PC-3 (cell line): ENCODE measurements around the genes RNF32, DNAJB6 and NCAPG2.

- RAMPAGE, long total RNA, result no peak
These were observed at the start of gene RNF32 for GRCh38 chr7:156640638-156641538. Gene RNF32 (plus strand): TSS chr7:156640774.

GRCh38 chr7:156681661-156682502, 41.3 kb downstream of the RNF32 start:
- RAMPAGE, long total RNA, result no peak

DNA sequence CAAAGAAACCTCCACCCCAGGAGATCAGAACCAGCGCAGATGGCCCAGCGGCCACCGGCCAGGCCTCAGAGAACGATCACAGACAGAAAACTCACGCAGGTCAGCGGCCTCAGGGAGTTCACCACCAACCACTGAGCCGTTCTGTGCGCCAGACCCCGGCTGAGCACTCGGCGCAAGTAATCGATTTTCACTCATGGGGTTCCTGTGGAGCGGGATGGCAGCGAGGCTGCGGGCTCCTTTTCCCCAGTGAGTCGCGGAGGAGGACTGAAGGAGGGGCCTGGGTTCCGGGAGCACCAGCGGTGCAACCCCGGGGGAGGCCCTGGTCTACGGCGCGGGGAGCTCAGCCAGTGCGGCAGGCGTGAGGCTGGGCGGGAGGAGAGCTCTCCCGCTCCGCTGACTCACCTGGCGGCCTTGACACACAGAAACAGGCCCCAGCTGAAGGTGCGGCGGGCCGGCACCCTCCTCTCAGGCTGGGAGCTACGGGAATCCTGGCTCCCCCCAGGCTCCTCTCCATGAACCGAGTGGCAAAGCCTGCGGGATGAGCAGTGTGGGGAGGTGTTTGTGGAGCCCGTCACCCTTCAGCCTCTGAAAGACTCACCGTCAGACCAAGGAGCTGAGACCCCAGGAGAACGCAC, 6.9 kb upstream of the NOM1 start:
- RAMPAGE, long total RNA, result no peak

GRCh38 chr7:156947352-156947660, 2.2 kb upstream of the NOM1 start:
- RAMPAGE, long total RNA, result no peak

DNA sequence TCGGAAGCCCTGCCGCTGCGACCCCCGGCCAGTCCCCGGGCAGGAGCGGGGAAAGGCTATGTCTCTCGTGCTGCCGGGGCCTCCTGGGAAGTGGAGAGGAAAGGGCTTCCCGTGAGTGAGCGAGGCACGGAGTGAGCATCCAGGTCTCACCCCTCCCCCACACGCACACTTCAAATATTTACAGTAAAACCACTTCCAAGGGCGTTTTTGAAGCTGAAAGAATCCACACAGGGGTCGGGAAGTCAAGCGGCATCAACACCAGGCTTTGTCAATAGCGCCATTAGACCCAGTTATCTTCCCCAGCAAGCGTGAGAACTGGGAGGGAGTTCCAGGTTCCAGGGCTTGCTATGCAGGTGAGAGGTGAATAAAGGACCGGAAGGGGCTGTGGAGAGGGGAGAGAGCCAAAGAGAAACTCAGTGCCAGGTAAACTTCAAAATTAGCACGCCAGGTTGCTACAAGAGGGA, 1.2 kb upstream of the MNX1 start:
- RAMPAGE, long total RNA, result no peak

- RAMPAGE, long total RNA, result no peak
These were observed 12.1 kb upstream of the MNX1 start for GRCh38 chr7:157022588-157023018.

DNA sequence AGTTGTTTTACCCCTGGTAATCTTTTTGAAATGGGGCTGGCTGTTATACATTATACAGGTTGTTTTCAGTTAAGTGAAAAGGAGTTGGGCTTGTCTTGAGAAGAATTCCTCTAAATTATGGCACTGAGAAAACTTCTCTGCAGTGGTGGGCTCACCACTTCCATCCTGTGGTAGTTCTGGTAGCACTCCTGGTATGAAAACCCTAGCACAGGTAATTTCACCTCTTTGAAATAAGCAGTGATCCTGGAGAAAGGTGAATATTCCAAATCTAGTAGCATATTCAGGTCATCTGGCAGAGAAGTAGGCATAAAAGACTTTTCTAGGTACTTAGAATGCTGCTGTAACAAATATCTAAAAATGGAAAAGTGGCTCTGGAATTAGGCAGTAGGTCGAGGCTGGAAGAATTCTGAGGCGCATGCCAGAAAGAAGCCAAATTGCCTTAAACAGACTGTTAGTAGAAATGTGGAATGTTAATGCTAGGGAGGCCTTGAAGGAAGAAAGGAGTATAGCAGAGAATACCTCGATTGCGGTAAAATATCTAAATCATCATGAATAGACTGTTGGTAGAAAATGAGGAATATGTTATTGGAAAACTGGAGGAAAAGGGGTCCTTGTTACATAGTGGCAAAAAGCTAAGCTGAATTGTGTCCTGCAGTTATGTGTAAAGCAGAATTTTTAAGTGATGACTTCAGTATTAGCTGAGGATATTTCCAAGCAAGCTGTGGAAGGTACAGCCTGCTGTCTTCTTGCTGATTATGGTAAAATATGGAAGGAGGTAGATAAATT, 55.6 kb downstream of the UBE3C start:
- RAMPAGE, long total RNA, result no peak

DNA sequence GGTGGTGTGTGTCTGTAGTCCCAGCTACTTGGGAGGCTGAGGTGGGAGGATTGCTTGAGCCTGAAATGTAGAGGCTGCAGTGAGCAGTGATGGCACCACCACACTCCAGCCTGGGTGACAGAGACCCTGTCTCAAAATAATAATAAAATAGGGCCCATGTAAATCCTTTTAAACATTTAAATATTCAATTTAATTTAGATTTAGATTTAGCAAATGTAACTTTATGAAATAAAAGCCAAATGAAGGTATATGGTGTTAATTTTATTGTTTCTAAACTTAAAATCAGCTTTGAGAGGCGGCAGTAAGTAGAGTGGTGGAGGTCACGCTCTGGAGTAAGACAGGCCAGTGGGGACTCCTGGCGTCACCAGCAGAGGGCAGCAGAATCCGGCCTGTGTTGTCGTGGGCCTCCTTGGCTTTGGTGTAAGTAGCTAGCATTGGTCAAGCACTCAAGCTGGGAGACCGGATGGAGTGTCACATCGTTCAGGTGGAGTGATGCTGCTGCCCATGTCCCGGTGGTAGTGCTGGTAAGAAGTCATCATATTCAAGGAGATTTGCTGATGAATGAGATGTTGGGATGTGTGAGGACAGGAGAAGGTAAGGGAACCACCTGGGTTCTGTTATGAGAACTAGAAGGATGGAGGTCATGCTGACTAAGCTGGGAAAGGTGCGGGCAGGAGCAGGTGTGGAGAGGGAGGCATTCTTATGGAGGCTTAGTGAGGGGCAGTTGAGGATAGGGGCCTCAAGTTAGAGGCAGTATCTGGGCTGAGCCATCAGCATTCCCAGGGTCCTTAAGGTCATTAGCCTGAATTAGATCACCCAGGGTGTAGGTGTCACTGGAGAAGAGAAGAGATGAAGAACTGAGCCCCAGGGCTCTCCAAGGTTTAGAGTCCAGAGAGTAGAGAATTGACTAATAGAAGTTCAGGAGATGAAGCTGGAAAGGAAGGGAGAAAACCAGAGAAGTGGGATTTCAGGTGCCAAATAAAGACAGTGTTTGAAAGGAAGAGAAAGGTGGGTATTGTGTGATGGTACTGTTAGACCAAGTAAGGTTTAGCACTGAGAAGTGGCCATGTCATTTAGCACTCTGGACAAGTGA, 98.5 kb upstream of the DNAJB6 start:
- RAMPAGE, long total RNA, result no peak

GRCh38 chr7:157241679-157242373, 95.0 kb upstream of the DNAJB6 start:
- RAMPAGE, long total RNA, result no peak

DNA sequence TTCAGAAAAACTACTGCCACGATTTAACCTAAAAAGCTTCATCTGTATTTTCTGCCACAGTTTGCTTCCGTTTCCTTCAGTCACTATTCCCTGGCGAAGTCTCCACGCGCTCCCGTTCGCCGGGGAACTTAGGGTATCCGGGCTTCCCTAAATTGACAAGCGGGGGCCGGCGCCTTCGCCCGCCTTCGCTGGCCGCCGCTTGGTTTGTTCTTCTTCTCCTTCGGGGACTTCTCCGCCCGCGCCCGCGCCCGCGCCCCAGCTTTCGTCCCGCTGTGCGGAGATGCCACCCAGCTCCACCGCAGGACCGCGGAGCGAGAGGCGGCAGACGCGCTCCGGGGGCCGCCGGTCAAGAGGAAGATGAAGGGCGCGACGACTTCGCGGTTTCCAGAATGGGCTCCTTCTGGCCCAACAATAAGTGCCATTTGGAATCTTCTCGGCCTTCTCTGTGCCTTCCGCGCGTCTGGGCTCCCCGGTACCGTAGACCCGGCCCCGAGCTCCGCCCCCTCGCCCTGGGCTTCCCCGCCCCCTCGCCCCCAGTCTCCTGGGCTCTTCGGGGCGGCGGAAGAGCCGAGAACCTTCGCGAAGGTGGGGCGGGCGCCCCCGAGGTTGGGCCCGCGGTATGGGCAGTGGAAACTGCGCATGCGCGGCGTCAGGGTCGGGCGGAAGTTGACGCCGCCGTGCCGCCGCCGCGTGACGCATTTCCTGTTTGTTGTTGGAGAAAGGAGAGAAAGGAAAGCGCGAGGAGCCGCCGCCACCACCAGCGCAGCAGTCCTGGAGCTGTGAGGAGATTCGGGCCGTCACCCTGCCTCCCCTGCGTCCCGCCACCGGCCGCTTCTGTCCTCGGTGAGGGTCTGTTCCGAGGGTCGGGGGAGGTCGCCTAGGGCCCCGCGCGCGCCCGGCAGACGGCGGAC, at the start of gene DNAJB6:
Gene DNAJB6 (plus strand): TSS at position 703 of the 911 bp plus-strand sequence.
- RAMPAGE, long total RNA, result start-site peak on the plus strand centred at position 723 of the sequence, 81 bp wide, 273 and 99 reads in 2 replicates

DNA sequence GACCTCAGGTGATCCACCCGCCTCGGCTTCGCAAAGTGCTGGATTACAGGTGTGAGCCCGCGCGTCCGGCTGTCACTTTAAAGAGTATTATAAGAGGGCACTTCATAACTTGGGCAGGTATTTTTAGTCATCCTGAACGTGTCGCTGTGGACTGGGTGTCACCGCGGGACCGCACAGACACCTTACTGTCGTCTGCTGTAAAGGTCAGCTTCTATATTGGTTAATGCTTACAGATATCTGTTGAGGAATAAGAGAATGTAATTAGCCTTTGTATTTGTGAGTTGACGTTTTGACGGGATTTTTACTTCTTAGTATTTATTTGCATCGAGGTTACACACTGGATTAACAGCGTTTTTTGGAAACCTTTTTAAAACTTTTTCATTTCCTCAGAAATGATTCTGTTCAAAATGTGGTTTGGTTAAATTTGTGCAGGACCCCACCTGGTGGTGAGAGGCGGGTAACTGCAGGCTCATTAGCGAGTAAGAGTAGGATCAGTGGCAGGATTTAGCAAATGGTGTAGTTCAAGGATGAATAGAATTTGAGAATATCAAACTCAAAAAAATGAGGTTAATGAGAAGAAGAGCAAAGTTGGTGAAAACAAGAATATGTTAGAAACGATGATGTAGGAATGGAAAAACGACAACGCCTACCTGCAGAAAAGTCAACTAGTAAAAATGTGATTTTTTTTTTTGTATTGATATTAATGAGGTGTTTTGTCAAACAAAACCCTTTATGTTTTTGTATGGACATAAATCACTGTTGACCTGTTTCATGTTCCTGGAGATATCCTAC, 3.2 kb downstream of the DNAJB6 start:
- RAMPAGE, long total RNA, result no peak

GRCh38 chr7:157368939-157369748, 32.3 kb downstream of the DNAJB6 start:
- RAMPAGE, long total RNA, result no peak

GRCh38 chr7:157471535-157472108, 134.8 kb downstream of the DNAJB6 start:
- RAMPAGE, long total RNA, result no peak

GRCh38 chr7:157525731-157525989, 188.9 kb downstream of the DNAJB6 start:
- RAMPAGE, long total RNA, result no peak

DNA sequence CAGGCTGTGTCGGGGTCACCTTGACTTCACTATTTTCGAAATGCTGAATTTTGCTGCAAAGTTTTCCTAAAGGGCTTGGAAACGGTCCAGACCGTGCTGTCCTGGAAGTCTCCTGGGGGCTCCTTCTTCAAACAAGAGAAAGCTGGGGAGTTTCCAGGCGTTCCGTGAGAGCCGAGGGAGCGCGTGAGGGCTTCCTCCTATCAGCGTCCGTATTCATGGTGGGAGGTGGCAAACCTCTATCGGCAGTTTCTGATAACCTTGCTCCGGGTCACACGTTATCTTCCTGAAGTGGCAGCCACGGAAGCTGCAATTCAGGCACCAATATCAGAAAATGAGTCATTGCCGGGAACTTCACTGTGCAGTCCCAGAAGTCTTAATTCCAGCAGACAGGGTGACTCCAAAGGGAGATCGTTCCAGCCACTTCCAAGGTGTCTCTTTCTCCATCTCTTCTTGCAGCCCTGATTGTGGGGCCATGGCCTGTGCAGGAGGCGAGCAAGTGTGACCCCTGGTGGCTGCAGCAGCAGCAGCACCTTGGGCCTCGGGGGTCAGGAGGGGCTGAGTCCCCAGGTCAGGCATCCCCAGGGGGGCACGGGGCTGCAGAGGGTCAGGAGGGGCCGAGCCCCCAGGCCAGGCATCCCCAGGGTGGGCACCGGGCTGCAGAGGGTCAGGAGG, 538.5 kb downstream of the DNAJB6 start:
- RAMPAGE, long total RNA, result no peak

- RAMPAGE, long total RNA, result no peak
These were observed 554.2 kb downstream of the DNAJB6 start for GRCh38 chr7:157891045-157891427.

- RAMPAGE, long total RNA, result no peak
These were observed 494.3 kb downstream of the PTPRN2 start for GRCh38 chr7:158093334-158093669.

- RAMPAGE, long total RNA, result no peak
These were observed 261.6 kb downstream of the PTPRN2 start for GRCh38 chr7:158325992-158326437.

DNA sequence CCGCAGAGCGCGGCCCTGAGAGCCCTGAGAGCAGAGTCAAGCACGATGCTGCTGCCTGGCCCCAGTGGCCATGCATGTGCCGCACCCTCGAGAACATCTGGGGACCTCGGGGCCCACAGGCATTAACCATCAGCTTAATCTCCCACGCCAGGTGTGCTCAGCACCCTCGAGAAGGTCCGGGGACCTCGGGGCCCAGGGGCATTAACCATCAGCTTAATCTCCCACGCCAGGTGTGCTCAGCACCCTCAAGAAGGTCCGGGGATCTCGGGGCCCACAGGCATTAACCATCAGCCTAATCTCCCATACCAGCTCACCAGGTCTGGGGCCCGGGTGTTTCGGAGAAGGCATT, 163.0 kb downstream of the PTPRN2 start:
- RAMPAGE, long total RNA, result no peak

- RAMPAGE, long total RNA, result no peak
These were observed at the start of gene NCAPG2 for GRCh38 chr7:158704314-158705398. Gene NCAPG2 (minus strand): TSS chr7:158704804.